Heart (tissue), 3 donors: ENCODE measurements around a stretch of chr4.

GRCh38 chr4:127781306-127781617 lies 860 bp upstream of the HSPA4L start:
- RAMPAGE, long total RNA, 2 experiments: no peak in any of the 2 experiments

DNA sequence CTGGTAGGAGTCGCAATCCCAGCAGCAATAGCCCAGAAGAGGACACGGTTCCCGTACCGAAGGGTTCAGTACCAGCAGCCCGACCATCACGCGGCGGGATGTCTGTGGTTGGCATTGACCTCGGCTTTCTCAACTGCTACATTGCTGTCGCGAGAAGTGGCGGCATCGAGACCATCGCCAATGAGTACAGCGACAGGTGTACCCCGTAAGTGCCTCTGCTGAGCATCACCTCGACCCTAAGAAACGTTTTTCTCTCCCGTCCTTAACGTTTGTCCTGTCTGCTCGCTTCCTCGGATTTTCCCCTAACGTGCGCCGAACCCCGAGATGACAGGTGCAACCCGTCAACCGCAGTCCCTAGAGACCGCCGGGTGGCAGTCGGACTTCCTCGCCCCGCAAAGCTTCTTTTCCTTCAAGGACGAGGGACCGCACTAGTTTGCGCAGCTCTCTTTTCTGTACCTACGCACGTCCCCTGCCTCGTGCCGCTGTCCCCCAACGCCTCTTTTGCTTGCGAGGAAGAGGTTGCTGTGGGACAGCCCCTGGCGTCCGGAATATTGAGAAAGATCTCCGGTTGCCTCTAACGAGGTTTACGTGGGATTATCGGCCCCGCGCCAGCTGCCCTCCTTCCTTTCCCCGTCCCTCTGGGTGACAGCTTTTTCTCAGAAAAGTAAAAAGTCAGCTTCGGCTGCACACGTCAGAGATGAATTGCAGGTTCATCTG lies 489 bp downstream of the HSPA4L start:
- RAMPAGE, long total RNA, 2 experiments: no peak in any of the 2 experiments

DNA sequence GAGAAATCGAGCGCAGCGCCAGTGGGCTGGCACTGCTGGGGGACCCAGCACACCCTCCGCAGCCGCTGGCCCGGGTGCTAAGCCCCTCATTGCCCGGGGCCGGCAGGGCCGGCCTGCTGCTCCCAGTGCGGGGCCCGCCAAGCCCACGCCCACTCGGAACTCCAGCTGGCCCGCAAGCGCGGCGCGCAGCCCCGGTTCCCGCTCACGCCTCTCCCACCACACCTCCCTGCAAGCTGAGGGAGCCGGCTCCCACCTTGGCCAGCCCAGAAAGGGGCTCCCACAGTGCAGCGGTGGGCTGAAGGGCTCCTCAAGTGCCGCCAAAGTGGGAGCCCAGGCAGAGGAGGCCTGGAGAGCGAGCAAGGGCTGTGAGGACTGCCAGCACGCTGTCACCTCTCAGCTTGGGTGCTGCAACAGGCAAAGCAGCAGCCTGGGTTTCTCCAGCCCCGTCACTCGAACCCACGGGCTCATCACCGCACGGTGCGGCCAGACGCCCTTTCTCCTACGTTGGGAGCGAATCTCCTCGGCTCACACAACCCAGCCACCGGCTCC lies 493 bp downstream of the MFSD8 start:
- RAMPAGE, long total RNA, 2 experiments: no peak in any of the 2 experiments

DNA sequence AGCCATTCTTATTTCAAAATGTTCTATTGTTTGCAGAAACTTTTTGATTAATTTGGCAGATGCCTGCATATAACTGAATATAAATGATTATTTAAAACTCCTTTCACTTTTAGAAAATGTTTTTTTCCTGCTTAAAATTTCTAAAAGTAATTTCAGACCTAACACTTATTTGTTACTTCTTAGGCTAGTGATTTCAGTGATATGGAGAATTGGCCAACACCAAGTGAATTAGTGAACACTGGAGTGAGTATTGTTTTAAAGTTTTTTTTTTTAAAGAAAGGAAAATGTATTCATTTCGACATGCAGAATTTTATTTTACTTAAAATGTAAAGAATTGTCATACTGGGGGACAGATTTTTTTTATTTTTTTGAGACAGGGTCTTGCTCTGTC lies 13.6 kb downstream of the LARP1B start:
- RAMPAGE, long total RNA, 2 experiments: no peak in any of the 2 experiments

DNA sequence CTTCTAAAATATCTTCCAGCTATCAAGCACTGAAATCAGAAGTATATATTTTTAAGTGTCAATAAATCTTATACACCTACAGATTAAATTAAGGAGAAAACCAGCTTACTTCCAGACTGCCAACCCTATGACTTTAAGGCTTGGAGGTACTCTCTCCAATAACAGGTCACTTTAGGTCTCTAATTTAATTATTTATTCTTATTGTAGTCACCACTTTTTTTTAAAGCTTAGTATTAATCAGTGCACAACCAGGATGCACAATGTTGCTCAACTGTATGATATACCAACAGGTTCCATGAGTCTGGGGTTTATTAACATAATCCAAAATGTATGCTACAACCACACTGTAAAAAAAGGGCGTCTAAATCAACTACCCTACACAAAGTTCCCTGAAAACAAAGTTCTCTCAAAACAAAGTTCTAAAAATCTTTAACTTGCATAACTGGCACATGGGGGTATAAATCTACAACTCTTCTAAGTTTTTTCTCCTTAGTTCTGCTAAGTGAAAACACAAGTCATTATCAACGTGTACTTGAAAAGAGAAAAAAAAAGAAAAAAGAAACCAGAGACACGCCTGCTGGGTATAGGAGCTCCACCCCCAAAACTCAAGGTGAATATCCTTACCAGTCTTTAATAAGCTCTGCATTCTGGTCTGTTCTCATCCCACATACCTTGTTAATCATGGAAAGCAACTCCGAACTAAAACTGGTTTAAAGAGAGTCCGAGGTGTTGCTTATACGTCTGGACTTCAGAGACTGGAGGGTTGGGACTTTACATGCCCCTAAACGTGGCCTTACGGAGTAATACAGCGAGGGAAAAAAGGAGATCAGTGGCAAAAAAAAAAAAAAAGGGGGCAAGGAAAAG lies 1.3 kb downstream of the PGRMC2 start:
- RAMPAGE, long total RNA, 2 experiments: no peak in any of the 2 experiments

DNA sequence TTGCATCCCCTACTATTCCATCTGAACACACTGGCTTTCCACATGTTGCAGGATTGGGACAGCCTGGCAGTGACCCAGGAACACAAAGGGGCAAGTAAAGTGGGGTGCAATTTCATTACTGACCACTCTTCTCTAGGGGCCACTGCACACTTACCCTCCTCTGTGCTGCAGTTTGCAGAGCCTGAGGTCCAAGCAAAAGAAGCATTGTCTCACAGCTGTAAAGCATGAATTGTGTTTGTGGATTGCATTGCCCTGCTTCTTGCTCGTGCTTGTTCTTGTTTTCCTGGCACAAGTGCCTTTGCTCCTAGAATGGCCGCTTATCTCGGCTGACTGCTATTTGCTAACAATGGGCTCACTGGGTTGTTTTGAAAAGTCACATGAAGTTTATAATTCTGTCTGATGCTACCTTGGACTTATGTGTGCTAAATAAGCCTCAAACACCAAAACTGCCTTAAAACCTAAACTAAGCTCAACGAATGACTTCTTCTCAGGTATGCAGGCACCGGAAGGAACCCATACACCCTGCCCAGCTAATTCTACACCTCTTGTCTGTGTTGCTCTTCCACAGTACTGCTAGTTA lies 209.0 kb upstream of the JADE1 start:
- RAMPAGE, long total RNA, 2 experiments: no peak in any of the 2 experiments

- RAMPAGE, long total RNA, 2 experiments: no peak in any of the 2 experiments
Measured at GRCh38 chr4:128783191-128783656, 26.3 kb upstream of the JADE1 start.

DNA sequence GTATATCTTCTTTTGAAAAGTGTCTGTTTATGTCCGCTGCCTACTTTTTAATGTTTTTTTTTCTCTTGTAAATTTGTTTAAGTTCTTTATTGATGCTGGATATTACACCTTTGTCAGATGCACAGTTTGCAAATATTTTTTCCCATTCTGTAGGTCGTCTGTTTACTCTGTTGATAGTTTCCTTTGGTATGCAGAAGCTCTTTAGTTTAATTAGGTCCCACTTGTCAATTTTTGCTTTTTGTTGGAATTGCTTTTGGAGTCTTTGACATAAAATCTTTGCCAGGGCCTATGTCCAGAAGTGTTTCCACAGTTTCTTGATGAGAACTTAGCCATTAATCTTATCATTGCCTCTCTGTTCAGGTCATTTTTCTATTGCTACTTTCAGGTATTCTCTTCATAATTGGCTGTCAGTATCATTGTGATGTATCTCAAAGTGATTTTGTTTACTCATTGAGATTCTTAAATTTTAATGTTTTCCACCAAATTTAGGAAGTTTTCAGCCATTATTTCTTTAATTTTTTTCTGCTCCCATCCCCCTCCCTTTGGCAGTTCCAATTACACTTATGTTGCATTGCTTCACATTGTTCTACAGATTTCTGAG lies 125.6 kb downstream of the SCLT1 start:
- RAMPAGE, long total RNA, 2 experiments: no peak in any of the 2 experiments

DNA sequence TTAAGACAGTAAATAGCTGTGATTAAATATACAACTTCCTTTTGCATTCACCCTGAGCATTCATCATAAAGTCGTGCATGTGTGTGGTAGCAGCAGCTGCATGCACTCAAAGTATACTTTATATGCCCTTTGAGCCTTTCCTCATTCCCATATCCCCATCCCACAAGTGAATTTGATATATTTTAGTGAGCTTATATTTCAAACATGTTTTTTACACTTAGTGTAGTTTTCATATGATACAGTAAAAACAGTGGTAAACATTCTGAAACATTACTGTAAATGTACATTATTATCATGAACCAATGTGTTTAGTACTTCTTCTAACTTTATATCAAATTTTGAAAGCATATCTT lies 959.0 kb downstream of the C4orf33 start:
- RAMPAGE, long total RNA, 2 experiments: no peak in any of the 2 experiments

GRCh38 chr4:132123675-132124474 lies 1025.2 kb upstream of the PCDH10 start:
- RAMPAGE, long total RNA, 2 experiments: no peak in any of the 2 experiments

GRCh38 chr4:134327193-134328578 lies 126.1 kb upstream of the PABPC4L start:
- RAMPAGE, long total RNA, 2 experiments: no peak in any of the 2 experiments

DNA sequence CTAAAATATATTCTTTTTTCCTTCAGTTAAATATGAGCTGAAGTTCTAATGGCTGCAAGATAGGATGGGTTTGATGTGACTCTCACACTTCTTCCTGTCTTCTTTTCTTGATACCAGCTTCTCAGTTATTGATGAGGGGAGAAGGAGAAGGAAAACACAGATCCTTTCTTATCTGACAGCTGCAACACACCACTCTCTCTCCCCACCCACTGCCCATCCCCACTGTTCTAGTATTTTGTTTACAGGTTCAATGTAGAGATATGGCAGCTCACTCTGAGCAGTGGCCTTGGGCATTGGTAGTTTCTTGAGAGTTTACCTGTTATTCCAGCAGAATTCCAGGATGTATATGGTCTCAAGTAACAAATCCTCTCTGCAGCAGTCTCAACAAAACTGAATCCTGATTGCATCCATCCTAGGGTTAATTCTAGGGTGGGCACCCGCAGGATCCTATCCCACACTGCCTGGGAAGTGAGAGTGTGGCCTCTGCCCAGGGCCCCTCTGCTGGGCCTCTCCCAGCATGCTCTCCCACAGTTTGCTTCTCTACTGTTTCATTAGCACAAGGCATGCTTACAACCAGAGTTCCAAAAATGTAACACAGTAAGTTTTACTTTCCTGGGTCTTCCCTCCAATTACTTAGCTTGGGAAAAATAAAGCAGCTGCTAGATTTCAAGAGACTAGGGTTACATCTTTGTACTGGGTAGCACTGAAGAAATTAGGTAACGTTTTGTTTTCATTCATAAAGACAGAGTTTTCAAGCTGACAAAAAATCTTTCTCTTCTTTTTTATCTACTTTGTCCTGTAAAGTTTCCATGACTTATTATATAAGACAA lies 130.9 kb upstream of the PCDH18 start:
- RAMPAGE, long total RNA, 2 experiments: no peak in any of the 2 experiments

DNA sequence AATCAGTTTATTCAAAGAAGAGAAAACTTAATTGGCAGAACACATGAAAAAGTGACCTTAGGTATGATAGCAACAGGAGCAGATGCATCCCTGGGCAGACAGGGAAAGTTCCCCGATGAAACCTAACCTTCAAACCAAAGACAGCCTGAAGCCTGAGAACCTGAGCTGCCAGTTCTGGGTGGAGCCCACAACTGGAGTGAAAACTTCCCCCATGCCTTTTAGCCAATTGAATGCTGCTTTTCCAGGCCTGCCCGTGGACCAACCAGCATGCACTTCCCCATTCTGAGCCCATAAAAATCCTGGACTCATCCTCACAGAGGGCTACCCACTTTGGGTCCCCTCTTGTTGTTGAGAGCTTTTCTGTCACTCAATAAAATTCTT lies 13.7 kb upstream of the SLC7A11 start:
- RAMPAGE, long total RNA, 2 experiments: no peak in any of the 2 experiments

DNA sequence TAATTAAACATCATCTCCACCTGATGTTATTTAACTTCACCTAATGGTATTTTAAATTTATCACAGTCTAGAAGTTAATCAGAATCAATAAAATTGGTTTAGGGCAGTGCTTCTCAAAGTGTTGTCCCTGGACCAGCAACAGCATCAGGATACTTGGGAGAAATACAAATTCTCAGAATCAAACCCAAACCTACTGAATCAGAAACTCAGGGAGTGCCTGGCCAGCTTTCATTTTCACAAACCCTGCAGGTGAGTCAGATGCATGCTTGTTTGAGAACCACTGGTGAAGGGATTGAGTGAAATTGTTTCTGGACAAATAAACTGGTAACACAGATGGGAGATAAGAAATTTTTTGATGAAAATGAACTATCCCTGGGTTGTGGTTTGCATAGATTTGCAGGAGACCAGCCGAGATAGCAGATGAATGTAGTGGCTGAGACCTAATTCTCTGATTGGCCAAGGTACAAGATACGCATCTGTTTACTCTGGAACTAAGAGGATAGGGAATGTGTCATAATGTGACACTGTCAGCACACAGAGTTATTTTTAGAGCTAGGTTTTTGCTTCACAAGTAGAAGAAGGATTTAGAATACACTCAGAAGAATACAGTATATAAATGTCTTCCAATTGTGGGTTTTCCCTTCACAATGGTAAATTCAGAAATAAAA lies 117.8 kb upstream of the NOCT start:
- RAMPAGE, long total RNA, 2 experiments: no peak in any of the 2 experiments

DNA sequence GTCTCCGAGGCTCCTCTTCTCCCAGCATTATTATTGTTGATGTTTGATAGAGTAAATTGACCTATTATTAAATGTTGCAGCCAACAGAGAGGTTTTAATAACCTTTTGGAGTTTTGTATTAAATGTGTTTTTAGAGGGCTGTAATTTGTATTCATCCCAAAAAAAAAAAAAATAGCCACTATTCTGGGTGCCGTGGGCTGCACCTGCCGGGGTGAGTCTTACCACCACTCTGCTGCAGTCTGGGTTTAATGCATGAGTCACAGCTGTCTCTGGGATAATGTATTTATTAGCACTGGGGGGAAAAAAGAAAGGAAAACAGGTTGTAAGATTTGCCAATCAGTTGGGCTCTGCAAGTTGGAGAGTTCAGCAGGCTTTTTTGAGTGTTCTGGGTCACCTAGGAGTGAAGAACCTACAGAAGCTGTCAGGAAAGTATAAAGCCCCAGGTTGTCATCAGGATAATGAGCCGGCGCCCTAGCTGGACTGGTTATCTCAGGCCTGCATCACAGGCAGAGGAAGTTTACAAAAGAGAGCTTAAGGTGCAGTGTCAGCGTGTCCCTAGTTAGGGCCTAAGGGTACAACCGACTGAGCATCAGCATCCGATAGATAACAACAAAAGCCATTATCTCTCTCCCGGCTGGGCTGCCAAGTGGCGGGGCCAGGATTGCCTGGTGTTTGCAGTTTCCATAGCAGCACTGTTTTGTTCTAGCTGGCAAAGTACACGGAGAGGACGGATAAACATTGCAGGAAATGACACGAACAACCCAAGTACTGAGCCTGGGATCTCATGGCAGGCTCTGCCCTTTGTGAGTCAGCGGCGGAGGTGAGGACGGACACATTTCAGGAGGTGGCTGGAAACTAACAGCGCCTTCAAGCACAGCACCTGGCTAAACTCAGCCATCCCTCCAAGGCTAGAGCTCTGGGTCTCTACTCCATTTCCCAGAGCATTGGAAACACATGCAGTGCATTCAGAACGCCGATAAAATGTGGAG lies 104.8 kb upstream of the NOCT start:
- RAMPAGE, long total RNA, 2 experiments: no peak in any of the 2 experiments

DNA sequence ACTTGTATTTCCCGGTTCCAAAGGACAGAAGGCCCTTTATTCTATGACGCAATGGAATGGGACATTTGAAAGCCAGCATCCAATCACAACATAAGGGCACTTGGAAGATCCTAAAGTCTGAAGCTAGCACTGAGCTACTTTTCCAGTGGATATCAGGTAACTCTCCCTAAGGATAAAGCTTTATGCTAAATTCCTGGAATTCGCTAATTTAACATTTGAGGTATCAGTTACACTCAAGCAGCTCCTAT lies 75.5 kb upstream of the NOCT start:
- RAMPAGE, long total RNA, 2 experiments: no peak in any of the 2 experiments

DNA sequence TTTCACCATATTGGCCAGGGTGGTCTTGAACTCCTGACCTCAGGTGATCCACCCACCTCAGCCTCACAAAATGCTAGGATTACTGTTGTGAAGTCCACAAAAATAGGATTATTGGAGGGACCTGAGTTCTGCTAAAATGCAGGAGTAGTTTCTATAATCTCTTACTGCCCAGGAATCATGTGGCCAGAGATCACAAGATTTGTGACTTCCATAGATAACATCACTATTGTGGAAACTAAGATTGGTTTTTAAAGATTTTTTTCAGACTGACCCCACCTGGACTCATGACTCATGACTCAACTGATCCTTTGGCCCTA lies 8.1 kb upstream of the NOCT start:
- RAMPAGE, long total RNA, 2 experiments: no peak in any of the 2 experiments

- RAMPAGE, long total RNA, 2 experiments: no peak in any of the 2 experiments
Measured at GRCh38 chr4:139014665-139015574, 661 bp upstream of the NOCT start.

- RAMPAGE, long total RNA, 2 experiments: no peak in any of the 2 experiments
Measured at GRCh38 chr4:139124804-139125589, 52.0 kb downstream of the ELF2 start.

DNA sequence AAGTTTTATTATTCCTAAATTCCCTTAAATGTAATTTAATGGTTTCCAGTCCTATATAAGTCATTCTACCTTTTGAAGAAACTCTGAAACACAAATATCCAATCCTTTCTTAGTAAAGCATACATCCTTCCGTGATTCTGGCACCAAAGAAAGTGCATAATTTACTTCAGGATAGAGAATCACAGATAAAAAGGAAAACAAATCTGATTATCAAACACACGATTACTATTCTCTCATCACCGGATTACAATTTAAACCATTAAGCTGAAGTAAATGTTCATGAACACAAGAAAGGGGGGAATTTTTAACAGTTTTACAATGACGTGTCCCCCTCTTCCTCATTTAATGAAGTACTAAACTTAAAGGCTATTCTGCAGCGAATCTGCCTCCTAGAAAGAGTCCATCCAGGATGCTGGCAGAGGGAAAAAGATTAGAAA lies 1.5 kb downstream of the ELF2 start:
- RAMPAGE, long total RNA, 2 experiments: no peak in any of the 2 experiments